ENCODE results near the genes GBX2 and COPS8.

DNA sequence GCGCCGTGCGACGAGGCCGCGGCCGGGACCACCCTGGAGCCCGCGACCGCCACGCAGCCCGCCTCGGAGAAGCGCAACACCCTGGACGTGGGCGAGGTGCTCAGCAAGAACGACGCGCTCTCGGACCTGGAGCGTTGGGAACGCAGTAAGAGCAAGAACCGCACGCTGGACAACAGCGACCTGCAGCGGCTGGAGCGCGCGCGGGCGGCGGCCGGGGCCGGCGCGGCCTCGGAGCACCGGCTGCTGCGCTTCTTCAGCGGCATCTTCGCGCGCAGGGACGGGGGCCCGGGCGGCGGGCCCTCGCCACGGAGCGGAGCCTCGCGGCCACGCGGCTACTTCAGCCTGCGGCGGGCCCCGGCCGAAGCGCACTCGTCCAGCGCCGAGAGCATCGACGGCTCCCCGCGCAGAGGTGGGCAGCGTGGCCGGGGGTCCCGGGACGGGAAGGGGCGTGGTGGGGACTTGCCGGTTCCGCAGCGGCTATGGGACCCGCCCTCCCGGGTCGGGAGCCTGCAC is 176.9 kb downstream of the AGAP1 start:
- PRO-cap = unidirectional peak, minus-strand start at position 122 of the sequence; unidirectional peak, minus-strand start at position 128 of the sequence

DNA sequence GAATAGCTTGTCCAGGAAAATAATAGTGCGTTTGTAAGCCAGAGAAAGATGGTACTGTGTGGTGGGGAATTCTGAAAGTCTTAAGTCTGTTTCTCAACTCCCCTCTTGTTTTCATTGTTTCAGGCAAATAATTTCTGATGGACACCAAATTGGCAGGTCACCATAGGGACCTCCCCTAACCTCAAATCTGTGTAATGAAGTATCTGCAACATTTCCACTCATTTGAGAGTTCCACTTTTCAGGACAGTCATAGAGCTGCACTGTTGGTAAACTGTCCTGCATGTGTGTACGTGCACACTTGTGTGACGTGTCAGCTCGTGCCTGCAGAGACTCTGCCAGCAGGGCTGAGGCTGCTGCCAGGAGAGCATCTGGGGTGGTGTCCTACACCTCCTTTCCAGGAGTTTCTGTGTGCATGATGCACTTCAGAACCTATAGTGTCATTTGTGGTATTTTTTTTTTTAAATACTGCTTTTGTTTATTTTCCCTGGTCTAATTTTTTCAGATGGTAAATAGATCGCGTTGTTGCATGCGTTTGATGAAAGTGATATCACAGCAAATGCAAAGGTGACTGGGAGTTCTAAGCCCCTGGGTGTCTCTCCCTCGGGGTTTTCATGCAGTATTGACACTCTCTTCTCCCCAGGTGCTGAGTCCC is 195.8 kb downstream of the AGAP1 start:
- PRO-cap = no peak

DNA sequence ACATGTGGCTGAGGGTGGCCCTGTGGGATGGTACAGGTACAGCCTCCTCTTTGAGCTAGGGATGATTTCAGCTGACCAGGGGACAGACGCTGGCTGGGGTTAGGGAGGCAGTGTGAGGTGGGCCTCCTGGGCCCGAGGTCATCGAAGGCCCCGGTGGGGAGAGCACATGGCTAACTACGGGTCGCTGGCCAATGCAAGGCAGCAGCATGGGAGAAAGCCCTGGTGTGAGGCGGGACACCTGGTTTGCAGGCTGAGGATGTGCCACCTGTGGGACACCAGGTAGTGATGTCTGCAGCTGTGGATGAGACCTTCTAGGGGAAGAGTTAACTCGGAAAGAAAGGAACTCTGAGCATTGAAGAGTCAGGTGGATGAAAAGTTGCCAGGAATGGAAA is 304.7 kb downstream of the GBX2 start:
- PRO-cap = no peak

- PRO-cap = no peak
Observed at GRCh38 chr2:236036493-236036754, 131.8 kb downstream of the GBX2 start.

DNA sequence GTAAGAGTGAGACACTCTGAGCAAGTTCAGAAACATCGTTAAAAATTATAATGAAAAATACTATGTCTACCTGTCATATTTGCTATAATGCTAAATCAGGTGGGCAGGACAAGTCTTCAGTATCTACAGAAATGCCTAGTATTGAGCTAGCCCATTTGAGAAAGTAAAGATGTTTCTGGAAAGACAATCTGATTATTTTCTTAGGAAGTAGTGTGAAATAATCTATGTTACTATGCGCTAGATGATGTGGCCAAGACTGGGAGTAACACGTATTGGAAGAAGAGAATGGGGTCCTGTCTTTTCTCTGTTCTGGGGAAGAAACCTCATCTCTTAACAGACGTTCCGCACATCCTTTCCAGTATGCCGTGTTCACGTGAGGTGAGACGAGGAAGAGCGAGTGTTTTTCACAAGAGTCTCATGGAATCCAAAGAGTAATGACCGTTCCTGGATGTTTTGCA is 100.8 kb downstream of the GBX2 start:
- PRO-cap = no peak

- PRO-cap = no peak
Observed at GRCh38 chr2:236107711-236108010, 60.5 kb downstream of the GBX2 start.

- PRO-cap = no peak
Observed at GRCh38 chr2:236168243-236168645, at the start of gene GBX2. Gene GBX2, minus strand, starts transcription at chr2:236168386.

DNA sequence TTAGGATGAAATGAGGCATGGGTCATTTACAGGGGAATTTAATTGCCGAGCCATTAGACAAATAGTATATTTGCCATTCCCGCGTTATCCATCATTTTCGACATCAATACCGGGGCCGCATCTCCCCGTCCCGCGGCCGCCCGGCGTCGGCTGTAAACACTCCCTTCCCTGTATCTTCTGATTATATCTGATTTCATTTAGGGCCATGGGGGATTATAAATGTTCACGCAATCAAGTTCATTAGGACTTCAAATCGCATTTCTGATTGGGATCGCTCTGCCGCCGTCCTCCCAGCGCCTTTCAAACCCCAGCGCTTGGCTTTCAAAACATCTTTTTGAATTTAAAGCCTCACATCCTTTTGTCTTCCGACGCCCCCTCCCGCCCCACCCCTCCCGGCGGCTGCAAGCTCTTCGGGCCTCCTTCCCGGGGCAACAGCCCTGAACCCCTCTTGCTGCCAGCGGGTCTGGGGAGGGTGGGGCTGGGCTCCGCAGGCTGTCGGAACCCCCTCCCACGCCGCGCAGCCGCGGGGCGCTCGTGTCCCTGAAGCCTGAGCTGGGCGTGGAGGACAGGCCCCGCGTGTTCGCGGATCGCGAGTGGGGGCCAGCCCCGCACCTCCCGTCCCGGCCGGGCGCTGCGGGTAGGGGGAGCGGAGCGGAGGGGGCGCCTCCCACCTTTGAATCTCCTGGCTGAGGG is 11.1 kb upstream of the GBX2 start:
- PRO-cap = no peak

- PRO-cap = no peak
Observed at GRCh38 chr2:236261622-236261950, 2.6 kb downstream of the ASB18 start.

- PRO-cap = no peak
Observed at GRCh38 chr2:236262139-236262760, 2.0 kb downstream of the ASB18 start.

- PRO-cap = no peak
Observed at GRCh38 chr2:236571030-236571777, 1.6 kb downstream of the ACKR3 start.

DNA sequence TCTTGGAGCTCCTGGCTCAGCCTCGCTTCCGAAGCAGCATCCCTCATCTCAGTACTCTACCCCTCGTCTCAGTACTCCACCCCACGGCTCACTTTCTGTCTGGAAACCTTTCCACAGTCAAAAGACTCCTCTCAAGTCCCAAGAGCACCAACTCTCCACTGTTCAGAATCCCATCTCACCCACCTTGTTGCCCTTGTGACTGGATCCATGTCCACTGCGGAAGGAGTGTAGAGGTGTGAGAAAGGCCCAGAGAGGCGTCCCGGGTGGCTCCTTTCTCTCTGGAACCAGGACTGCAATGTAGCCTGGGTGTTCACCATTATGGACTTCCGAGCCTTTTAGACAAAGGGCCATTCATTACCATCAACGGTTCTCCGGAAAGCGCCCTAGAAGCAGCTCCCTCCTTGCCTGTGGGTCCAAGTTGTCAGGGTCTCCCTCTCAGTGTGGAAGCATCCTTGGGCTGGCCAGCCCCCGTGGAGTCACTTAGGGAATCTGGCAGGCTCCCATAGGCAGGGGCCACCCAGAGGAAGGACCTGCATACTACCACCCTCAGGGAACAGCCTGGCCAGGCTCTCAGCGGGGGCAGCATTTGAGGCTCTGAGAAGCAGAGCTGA is 56.6 kb downstream of the ACKR3 start:
- PRO-cap = no peak

DNA sequence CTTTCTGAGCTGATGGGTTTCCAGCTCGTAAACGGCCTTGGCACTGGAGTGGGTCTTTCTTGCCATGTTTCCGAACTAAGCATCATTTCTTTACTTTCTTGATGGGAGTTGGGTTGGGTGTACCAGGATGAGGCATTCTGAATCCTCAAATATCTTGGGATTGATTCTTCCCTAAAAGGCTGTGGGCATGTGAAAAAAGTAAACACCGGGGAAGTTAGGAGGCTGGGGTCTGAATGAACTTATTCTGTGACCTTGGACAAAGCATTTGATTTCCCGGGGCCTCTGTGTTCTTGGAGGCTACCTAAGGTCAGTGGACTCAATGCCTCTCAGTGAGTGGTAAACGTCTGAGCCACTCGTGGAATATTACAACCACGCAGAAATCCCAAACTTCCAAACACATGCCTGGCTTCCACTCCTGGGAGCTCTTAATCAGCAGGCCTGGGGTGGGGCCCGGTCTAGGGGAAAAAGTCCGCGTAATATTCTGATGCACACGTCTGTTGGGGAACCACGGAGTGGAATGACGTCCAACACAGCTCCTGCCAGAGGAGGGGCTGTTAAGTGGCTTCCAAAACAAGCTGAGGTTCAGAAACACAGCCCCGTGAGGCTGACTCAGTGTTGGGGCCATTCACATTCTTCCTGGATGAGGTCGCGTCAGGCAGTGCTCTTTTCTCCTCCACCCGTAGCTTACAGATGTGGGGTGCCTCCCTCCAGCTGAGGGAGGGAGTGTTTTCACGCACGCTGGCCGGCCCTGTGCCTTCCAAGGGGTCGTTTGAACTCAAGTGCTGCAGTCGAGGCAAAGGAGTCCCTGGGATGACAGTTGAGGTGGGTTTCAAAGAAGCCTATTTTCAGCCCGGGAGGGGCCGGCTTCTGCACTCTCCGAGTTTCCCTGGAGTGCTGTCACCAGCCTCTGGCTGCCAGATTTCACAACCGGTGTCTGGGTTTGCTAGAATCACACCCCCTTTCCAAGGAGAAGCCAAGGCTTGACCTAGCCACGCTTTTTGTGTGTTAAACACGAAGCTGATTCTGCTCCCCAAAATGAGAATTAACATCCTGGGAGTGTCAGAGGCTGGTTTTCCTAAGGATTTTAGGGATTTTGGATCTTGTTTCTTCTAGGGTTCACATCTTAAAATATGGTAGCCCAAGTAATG is 73.0 kb downstream of the ACKR3 start:
- PRO-cap = unidirectional peak, plus-strand start at position 491 of the sequence; unidirectional peak, plus-strand start at position 628 of the sequence

DNA sequence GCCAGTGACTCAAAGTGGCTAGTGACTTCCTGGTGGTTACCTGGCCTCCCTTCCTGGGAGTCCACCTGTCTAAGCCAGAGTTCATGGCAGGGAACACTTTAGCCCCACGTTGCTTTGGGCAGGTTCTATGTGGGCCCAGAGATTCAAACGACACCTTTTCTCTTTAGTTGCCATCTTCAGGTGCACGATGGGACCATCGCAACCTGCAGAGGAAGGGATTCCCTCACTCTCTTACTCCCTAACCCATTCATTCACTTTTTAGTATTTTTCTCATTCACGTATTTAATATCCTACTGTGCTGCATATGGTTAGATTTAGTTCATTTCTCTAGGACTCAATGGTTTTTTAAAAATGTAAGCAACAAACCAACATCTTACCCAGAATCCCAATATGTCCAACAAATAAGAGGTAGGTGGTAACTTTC is 163.1 kb downstream of the ACKR3 start:
- PRO-cap = no peak

DNA sequence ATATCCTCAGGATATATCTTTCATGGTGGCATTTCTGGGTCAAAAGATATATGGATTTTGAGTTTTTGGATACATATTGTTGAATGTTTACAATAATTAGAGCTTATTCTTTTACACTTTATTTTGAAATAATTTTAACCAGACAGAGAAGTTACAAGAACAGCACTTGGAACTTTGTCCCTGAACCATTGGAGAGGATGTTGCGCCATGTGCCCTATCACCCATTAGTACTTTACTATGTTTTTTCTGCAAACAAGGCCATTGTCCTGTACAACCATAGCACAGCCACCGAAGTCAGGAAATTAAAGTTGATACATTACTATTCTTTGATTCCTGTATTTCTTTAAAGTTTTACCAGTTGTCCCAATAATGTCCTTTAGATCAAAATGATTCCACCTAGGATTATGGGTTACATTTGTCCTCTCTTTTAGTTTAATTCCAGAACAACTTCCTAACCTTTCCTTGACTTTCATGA is 188.8 kb downstream of the ACKR3 start:
- PRO-cap = no peak

DNA sequence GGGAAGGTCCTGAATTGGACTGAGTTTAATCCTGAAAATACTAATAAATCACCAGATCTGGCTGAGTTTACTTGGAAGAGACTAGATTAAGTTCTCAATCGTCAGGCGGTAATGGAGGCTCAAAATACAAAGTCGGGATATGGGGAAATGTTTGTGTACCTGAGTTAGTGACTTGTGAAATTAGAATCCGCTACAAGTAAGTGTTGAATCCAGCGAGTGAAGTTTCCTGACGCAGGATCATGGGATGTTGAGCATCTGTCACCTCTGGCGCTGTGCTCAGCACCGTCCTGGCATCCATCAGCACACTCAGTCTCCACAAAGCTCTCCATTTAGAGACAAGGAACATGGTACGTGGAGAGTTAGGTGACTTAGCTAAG is 251.1 kb downstream of the ACKR3 start:
- PRO-cap = no peak

- PRO-cap = no peak
Observed at GRCh38 chr2:237024933-237025576, 60.6 kb upstream of the COPS8 start.

DNA sequence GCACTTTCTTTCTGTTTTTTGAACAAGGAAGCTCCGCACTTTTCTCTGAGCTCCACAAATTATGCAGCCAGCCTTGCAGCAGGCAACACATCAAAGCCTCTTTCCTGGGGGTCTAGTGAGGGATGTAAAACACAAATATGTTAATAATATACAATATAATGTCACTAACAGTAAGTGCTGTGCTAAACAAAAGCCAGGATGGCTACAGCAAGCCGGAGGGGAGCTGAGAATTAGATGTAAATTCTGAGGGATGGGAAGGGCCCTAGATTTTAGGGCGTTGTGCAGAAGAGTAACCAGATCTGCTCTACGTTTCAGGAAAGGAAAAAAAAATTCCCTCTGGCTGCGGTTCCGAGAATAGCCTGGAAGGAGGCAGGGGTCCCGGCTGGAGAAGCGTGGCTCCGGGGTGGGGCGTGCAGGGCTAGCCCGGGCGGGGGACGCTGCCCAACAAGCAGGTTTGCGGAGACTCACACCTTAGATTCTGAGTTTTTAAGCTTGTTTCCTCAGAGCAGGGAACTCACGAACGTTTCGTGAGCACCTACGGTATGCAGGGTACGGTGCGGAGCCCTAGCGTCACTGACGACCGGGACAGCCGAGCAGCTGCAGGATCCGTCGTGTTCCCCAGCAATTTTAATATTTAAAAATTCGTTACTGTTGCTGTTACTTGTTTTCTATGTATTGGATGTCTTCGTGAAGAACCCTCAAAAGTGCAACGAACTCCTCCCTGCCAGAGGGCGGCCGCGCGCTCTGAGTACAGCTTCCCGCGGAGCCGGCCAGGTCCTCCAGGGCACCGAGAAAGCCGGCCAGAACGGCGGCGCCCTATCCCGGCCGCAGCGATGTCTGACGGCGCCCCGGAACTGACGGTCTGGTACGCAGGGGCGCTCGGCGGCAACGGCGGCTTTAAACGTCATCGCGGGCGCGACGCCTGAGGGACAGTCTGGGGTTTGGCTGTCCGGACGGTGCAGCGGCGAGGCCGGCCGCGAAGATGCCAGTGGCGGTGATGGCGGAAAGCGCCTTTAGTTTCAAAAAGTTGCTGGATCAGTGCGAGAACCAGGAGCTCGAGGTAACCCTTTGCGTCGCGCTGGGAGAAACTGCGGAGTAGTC is at the start of gene COPS8:
Gene COPS8 (plus strand): TSS at position 907 of the 1,101 bp plus-strand sequence.
- PRO-cap = unidirectional peak, plus-strand start at position 573 of the sequence; bidirectional peak, plus-strand start at position 926 of the sequence, minus-strand start at position 746 of the sequence

- PRO-cap = no peak
Observed at GRCh38 chr2:237143532-237144076, 57.9 kb downstream of the COPS8 start.

DNA sequence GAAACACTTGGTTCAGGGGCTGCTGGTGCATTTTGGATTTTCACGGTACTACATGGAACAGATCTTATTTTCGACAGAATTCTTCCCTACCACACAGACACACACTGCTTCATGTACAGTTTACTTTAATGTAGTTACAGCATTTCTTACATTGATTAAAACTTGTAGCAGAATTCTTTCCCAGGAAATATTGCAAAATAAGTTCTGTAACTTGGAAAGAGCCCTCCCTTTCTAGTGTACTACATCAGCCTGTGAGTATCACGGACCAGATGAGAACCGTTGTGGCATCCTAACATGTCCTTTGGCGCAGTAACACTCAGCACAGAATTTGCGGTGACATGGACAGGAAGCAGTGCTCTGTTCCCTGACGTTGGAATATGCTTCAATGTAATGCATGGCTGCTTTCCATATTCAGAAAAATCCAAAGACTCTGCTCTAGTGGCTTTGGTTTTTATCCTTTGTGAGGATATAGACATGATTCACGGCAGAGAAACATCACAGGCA is 122.6 kb downstream of the COPS8 start:
- PRO-cap = no peak